Vermiform appendix (tissue), 1 donor: ENCODE measurements around the gene TM9SF2.

DNA sequence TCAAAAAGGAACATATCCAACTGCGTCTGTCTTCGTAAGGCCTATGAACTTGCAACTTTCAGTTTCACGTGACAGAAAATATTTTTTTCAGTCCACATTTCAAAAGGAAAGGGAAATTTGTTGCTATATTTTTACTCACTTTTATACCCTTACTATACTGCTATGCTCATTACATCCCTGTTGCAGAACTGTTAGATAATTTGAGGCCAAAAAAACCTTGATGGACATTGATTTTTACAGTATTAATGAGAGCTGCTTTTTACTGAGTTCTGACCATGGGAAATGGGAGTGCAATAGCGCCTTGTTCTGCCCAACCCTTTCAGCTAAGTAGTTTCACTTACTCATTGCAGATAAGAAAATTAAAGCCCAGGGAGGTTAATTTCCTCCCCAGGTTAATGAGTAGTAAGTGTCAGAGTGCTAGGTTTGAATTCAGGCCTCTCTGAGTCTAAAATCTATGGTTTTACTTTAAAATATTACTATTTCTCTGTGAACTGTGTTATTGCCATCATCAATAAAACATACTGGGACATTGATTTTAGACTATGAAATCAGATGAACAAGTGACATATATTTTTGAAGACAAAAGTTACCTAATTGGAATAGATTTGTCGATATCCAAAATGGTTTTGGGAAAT, 93.6 kb upstream of the RAP2A start:
- PRO-cap: no peak

GRCh38 chr13:97875152-97875652, 78.3 kb upstream of the IPO5 start:
- PRO-cap: no peak

DNA sequence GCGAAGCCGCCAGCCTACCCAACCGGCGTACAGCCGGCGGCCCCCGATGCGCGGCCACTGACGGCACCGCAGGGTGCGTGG, 22.7 kb downstream of the IPO5 start:
- PRO-cap: bidirectional peak, plus-strand start outside the sequence, minus-strand start at position 59 of the sequence

DNA sequence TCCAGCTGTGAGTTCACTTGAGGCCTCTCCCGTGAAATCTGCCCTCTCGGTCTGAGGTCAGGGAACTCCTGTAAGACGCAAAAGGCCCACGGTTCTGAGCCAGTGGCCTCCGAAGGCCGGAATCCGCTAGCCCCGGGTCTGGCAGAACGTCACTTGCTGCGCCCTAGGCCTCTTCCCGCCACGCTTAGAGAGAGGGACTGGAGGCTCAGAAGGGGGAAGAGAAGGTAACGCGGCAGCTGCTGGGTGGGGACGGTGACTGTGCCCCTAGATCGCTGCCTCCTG, 884 bp upstream of the FARP1 start:
- PRO-cap: no peak

DNA sequence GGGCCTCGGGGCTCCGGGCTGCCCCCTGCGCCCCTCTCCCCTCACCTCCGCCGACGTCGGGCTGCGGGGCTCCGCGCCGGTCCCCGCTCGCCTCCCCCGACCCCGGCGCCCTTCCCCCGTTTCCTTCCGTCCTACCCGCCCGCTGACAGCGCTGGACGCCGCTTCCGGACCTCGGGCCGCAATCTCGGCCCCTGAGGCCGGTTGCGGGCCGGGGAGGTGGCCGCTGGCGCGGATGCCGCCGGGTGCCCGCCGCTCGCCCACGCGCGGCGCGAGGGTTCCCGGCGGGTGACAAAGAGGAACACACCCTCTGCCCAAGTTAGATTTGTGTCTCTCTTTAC, 779 bp downstream of the FARP1 start:
- PRO-cap: unidirectional peak, minus-strand start at position 193 of the sequence

- PRO-cap: no peak
Observed at GRCh38 chr13:98173409-98174172, 3.5 kb downstream of the RNF113B start.

DNA sequence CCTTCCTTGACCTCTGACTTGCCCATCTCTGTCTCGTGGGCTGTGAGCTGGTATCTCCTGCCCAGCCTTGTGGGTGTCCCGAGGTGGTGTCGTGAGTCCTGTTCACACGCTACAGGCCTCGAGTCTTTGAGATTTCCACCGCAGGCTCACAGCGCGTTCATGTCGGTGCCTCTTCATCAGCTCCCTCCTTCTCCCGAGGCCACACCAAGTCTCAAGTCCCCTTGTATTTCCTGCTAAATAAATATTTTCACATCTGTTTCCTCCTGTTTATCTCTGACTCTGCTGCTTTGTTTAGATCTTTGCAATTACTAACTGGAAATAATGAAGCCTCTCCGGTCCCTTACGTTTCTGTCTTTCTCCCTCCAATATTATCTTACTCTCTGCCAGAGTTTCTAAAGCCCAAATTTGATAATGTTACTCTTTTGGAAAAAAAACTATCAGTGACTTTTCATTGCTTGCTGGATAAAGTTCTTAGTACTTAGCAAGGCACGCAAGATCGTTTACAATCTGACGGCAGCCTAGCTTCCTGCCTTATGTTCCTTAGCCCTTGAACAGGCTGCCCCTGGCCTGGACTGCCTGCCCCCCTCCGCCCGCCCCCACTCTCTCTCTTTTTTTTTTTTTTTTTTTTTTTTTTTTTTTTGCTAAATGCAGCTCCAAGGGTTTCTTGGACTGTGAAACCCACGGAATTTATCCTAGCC, 130.5 kb upstream of the RNF113B start:
- PRO-cap: no peak

DNA sequence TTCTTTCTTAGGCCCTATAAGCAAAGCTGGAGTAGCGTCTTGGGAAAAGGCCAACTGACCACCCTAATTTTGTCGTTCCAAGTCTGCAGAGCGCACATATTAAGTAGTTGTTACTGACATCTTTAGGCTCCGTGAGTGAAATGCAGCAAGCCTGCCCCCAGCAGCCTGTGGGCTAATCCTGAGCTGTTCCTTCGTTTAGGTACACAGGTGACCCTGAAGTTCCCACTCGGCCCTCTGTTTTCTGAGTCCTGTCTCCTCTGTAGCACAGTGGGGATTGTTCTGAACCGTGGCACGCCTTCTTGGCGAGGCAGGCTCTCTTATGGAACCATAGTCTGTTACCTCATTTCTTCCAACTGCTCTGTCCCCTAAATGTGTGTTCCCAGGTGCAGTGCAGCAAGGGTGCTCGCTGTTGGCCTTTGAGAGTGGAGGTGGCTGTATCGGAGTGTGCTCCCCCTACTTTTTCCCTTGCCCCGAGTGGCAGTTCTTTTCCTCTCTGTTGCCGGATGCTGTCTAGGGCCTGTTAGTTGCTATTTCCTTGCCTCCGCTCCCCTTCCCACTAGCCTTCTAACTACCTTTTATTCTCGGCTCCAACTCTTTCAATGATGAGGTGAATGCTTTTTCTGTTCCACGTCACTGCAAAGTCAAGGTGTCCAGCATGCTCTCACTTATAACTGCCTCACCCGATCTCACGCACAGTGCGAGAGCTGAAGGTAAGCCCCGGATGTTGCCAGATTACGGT, 170.3 kb downstream of the STK24 start:
- PRO-cap: no peak

GRCh38 chr13:98440503-98440704, 136.5 kb downstream of the STK24 start:
- PRO-cap: no peak

DNA sequence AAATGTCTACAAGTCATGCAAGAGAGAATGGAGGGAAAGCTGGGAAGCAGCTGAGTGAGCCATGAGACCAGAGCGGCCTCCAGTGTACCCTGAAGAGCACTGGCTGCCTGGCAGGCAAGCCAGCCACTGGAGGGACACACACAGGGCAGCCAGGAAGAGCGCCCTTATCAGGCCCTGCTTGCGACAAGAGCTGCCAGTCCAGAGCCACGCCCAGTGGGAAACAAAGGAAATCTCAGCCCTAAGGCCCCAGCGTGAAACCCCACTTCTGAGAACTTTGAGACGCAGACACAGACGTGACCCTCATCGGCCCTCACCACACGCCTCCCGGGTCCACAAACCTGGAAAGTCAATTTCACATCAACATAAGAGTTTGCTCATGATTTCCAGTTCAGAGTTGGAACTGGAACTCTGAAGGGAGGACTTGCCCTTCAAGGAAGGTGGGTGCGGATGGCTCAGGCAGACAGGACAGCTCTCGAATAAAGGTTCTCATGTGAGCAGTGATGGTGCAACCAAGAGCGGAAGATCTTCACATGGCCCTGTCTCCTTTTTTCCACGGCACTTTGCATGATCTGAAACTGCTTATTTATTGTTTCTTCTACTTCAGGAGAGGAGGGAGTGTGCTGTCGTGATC, 104.8 kb downstream of the STK24 start:
- PRO-cap: no peak

DNA sequence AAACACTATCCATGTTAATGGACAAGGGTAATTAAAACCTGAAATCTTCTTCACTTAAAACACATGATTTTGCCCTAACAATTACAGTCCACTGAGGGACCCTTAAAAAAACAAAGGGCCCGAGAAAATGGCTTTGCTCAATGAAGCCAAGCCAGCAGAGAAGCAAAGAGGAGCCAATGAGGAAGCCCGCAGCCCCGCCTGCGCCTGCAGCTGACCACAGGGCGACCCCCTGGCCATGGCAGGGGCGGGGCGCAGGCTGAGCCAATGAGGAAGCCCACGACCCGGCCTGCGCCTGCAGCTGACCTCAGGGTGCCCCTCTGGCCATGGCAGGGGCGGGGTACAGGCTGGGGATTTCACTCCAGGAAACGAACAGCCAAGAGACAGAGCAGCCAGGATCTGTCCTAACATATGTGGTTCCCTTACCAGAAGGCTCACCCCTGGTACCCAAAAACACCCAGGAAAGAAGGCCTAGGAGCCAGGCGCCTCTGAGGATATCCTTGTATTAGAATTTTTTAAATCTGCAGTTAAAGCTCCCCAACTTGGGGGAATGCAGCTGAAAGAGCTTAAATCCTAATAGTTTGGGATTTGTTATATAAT, 101.4 kb downstream of the STK24 start:
- PRO-cap: unidirectional peak, plus-strand start at position 361 of the sequence

- PRO-cap: no peak
Observed at GRCh38 chr13:98575286-98575874, 1.5 kb downstream of the STK24 start.

- PRO-cap: no peak
Observed at GRCh38 chr13:98975655-98976777, 1.8 kb downstream of the DOCK9 start.

DNA sequence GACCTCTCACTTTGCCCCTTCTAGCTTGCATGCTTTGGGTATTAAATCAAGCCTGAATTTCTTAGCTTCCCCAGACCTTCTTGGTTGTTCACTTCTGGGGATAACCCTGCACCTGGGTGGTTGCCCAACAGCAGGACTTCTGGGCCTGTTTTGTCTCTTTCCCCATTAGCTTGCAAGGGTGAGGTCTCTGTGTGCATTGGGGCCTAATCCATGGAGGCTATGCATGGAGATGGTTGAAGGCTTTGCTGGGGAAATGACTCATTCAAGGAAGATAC, 34.8 kb upstream of the UBAC2 start:
- PRO-cap: no peak

GRCh38 chr13:99320607-99320967, 13.4 kb upstream of the GPR183 start:
- PRO-cap: unidirectional peak, minus-strand start at chr13:99320873

DNA sequence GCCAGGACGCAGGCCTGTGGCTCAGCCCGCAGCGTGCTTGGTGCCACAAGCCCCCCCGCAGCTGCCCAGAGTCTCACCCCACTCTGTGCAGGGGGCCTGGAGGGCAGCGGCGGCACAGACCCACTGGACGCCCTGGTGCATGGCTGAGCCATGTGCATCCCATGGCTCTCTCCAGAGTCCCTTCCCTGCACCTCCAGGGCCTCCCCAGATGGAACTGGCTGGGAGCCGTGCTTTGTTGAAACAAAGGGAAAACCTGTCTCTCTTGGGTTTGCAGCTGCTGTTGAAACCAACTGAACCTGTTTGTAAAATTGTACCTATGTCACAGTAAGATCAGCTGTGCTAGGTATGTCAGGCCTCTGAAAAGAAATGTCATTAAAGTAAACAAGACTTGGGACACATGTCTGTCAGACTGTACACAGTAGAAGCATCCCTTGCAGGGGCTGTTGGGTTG, 48.5 kb upstream of the GPR183 start:
- PRO-cap: no peak

GRCh38 chr13:99366964-99367510, 59.8 kb upstream of the GPR183 start:
- PRO-cap: bidirectional peak, plus-strand start at chr13:99367259, minus-strand start at chr13:99367203

DNA sequence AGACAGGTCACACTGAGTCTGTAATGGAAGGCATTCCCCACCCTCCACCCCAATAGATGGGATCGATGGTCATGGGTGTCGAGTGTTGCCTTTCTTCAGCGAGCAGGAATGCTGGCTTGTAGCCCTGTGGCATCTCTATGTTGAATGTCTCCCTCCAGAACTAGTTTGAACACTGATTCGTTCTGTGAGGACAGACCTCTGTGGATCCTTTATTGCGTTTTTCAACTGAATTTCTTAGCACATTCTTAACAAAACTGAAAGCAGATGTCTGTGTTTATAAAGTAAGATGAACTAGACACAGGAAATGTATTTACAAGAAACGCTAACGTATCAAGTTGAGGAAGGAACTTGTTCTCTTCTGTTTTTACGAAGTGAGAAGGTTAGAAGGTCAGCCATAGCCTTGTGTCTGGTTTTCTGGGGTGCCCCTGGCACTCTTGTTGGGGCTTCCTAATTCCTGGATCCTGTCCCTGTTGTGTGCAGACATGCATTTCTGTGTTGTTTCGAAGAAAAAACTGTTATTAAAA, 36.8 kb upstream of the TM9SF2 start:
- PRO-cap: bidirectional peak, plus-strand start at position 374 of the sequence, minus-strand start at position 222 of the sequence

- PRO-cap: bidirectional peak, plus-strand start at chr13:99501178, minus-strand start at chr13:99501131; bidirectional peak, plus-strand start at chr13:99501441, minus-strand start at chr13:99501336; bidirectional peak, plus-strand start at chr13:99501754, minus-strand start at chr13:99501744
Observed at GRCh38 chr13:99500798-99501908, at the start of gene TM9SF2. TSS of gene TM9SF2 (plus strand) at chr13:99501472.

DNA sequence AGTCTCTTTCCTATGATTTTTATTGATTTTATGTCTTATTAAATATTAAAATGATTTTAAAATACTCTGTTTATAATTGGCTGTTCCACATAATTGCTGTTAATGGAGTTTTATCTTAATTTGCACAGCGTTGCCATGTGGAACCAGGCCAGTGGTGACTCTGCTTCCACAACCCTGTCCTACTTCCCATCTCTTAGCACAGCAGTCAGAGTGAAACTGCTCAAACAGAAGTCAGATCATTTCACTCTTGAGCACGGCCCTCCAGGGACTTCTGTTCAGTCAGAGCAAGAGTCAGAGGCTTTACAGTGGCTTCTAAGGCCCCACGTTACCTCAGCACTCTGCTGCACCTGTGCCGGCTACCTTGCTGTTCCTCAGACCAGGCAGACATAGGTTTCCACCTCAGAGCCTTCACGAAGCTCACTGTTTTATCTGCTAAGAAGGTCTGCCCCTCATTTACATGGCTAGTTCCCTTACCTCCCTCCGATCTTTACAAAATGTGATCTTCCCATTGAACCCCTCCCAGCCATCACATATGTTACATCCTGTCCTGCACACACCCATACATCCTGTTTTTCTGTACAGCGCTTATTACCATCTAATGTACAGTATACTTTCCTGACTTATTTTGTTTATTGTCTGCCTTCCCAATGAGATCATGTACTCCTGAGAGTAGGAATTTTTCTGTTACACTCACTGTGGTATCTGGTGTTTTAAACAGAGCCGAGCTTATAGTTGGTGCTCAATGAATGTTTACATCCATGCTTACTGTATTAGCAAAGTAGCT, 41.6 kb downstream of the TM9SF2 start:
- PRO-cap: no peak